GM23248 (cell line): ENCODE measurements around a stretch of chr1.

DNA sequence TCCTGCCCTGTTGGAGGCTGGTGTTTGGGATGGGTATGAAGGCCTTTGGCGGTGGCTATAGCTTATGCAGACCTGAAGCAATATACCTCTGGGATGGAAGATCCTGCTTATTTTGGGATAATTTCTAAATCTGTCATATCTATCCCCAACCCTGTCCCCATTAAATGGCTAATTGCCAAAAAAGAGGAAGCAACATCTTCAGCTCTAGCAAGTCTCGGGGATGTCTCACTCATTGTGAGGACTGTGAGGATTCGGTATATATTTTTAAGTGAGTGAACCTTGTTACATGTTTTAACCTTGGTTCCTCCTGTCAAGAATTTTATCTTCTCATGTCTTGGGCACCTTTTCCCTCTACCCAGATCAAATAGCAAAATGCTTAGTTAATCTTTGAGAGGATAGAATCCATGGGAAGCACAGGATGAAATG is 7.4 kb downstream of the ATP1A1 start:
- RAMPAGE, long total RNA, result no peak

DNA sequence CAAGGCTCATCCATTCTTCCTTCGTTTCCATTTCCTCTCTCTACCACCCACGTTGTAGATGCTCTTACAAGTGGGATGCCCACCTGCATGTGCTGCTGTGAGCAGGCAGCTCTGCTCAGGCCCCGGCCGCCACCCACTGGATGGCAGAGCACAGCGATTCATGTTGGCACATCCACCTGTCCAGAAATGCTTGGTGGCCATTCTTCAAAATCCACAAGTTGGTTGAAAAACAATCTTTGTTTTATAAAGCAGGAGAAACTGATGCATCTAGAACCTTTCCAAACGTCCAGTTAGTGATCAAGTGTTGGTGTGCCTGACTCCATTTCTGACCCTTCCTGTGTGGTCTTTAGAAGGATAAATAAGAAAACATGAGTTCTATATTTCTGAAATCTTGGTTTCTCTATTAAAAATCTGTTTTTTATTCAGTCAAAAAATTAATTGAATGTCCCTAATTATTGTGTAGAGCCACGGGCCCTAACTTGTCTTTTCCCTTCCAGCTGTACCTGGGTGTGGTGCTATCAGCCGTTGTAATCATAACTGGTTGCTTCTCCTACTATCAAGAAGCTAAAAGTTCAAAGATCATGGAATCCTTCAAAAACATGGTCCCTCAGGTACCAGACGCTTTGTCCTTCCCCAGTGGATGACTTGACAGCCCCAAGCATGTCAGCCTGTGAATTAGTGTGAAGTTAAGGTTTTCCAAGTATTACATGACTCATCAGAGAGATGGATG is 14.8 kb downstream of the ATP1A1 start:
- RAMPAGE, long total RNA, result no peak

GRCh38 chr1:116475005-116475848 is 95.6 kb downstream of the CD58 start:
- RAMPAGE, long total RNA, result no peak

- RAMPAGE, long total RNA, result no peak
Observed at GRCh38 chr1:116475849-116476327, 94.9 kb downstream of the CD58 start.

DNA sequence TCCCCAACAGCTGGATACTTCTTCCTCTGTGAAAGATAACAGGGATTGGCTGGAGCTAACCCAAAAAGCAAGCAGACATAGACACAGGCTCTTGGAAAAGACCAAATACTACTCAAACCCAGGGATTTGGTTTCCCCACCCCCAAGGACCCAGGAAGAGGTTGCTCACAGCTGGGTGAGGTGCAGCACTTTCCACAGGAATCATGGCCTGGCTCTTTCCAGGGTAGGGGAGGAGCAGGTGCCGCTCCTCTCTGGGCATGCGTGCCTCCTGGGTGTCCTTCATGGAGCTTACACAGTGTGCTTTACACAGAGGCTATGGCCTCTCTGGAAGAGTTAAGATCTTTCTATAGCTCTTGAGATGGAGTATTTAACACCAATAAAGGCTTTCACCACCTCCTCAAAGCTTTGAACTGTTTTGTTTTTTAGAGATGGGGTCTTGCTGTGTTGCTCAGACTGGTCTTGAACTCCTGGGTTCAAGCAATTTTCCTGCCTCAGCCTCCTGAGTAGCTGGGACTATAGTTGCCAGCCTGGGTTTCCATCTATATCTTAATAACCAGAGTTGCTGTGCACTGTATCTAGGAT is 88.3 kb downstream of the CD58 start:
- RAMPAGE, long total RNA, result no peak

DNA sequence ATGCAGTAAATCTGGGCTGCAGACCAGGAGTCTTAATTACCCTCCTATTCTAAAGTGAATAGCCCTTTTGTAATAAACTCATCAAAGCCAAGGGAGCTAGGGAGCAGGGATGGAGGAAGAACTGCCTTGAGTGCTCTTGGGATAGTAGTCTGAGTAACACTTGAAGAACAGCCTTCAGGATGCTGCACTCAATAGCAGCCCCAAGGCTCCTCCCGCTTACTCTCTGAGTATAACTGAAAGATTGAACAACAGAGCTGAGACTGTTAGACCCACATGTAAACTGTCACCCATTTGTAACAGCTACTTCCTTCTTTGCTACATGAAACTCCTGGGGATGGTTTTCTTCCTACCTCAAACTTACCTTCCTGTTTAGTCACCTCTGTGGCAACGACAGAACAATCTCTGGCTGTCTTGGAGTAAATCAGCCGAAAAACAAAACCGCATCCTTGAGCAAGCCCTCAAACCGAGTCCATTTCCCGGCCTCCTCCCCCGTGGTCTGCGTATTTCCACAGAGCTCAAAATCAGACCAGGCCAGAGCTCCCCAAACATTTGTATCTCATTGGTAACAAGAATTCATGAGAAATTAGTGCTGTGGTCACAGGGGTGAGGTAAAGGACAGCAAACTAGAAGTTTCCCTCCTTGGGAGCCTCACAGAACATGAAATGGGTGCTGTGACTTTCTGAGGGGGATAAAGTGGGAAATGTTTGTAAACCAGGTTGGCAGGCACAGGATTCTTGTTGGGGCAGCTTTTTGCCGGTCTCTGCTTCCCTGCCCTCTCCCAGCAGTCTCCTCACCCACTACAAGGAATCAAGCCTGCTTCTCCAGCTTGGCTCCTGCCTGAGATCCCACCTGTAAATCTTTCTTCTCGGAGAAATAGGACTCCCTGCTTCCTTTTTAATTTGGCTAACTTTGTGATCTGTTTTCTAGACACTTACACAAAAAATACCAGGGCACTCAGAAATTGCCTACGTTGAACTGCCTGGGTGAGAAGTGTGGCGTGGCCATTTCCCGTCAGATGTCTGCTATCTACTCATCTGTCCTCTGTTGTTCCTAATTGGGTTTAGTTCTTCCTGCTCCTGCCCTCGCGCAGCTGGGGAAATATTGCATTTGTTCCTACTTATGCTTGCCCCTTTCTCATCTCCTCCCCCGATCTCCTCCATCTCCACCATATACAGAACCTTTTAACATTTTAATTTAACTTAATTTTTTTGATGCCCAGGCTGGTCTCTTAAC is 55.6 kb downstream of the CD58 start:
- RAMPAGE, long total RNA, result no peak

DNA sequence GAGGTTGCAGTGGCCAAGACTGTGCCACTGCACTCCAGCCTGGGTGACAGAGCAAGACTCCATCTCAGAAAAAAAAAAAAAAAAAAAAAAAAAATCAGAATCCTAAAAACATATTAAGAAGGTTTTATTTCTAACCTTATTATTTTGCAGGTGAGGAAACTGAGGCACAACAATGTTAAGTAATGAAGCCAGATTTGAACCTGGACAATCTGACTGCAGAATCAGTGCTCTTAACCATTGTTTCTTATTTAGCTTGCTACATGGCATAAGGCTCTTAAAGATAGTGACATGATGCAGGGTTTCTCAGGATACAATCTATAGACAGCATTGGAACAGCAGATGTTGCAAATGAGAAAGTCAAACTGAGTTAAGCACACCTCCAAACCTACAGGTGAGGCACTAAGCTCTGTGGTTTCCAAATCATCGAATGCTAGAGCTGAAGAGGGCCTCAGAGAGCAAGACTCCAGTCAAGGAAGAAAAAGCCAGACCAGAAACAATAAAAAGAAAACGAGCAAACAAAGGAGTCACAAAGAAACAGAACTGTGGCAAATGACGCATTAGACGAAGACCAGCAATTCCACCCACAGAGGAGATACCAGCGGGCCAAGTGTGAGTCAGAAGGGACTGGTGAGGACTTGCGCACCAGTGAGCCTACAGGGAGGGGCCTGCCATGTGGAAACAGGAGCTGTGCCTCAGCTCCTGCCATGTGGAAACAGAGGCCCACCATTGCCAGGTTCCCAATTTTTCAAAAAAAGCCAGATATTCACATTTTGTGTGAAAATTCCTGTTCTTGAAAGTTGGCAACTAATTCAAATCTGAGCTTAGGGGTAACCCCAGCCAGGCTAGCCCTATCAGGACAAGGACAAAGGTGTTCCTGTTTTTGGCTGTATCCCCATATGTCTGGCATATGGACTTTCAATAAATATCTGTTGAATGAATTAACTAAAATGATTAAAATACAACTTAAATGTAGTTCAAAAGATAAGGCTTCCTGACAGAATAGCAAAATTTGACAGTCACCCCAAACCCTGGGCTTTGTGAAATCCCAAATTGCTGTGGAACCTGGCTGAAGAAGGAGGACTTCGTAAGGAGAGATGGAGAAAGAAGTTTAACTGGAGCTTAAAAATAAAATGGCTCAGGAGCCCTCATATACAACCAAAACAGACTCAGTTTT is 14.3 kb downstream of the CD58 start:
- RAMPAGE, long total RNA, result no peak

- RAMPAGE, long total RNA, result no peak
Observed at GRCh38 chr1:116710238-116710727, 42.8 kb upstream of the IGSF3 start.

DNA sequence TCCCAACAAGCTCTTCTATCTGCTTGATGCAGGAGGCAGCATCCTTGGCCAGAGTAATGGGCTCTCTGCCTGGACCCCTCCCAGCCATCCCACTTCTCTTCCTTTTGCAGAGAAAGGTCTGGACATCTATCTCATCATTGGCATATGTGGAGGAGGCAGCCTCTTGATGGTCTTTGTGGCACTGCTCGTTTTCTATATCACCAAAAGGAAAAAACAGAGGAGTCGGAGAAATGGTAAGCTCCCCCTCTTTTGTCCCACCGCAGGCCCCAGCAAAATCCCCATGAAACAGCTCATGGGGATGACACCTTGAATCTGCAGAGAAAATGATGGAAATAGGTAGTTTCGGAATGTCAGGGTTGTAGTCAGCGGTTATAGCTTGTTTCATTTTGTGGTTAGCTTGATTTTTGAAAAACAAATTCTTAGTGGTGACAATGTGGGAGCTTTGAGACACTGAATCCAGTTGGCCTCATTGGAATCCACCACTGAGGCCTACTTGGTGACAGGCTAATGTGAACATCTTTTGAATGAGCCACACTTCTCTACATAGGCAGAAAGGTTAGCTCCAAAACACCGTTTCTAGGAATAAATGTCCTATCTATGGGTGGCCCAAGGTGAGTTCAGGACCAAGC is 10.3 kb downstream of the CD2 start:
- RAMPAGE, long total RNA, result no peak

GRCh38 chr1:116824927-116825157 is 70.6 kb downstream of the CD2 start:
- RAMPAGE, long total RNA, result no peak

GRCh38 chr1:116825158-116826288 is 71.3 kb downstream of the CD2 start:
- RAMPAGE, long total RNA, result no peak

- RAMPAGE, long total RNA, result no peak
Observed at GRCh38 chr1:116853581-116854147, 56.1 kb upstream of the PTGFRN start.

DNA sequence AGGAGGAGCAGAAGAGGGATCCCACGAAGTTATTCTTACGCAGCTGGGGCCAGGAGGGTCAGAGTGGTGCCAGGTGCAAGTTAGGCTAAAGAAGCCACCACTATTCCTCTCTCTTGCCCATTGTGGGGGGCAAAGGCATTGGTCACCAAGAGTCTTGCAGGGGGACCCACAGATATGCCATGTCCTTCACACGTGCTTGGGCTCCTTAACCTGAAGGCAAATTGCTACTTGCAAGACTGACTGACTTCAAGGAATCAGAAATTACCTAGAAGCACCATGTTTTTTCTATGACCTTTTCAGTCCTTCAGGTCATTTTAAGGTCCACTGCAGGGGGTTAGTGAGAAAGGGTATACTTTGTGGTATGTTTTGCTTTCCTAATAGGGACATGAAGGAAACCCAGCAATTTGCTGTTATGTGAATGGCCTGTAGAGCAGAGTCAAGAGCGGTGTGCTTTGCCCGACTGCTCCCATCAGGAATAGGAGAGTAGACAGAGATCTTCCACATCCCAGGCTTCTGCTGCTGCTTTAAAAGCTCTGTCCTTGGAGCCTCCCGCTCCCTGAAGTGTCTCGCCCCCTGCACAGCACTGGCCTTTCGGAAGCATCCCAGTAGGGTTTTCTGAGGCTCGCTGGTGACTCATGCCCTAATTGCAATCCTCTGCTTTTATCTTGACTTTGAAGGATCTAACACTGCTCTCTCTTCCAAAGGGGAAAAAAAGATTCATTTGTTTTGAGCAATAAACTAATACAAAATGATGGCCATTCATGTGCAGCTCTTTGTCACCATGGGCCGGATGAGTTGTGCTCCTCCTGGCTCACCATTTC is 13.5 kb upstream of the CD101 start:
- RAMPAGE, long total RNA, result no peak

- RAMPAGE, long total RNA, result no peak
Observed at GRCh38 chr1:117088705-117089219, 28.6 kb downstream of the TTF2 start.

DNA sequence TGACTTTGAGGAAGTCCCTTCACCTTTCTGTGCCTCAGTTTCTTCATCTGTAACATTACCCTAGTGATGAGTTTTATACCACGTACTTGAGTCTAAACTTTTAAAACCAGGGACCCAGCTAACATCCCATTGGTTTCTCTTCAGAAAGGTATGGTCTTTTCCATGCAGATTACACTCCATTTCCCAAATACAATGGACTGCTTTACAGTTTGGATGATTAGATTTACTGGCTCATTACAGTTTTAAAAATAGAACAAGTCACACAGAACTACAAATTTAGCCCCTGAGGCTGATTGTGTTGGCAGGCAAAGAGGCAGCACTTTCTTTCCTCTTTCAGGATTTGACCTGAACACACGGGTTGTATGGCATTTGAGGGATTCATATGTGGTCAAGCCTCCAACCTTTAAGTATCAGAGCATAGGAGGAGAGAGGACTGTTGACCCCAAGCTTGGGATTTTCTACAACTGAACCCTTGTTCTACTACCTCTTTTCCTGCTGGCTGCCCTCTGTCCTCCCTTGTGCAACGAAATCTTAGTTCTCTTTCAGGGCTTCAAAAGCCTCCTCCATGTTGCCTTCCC is 21.8 kb upstream of the VTCN1 start:
- RAMPAGE, long total RNA, result no peak

GRCh38 chr1:117405379-117405994 is 38.2 kb downstream of the MAN1A2 start:
- RAMPAGE, long total RNA, result no peak

GRCh38 chr1:117599876-117600316 is 6.0 kb upstream of the TENT5C start:
- RAMPAGE, long total RNA, result no peak

GRCh38 chr1:117828030-117828727 is 101.2 kb downstream of the GDAP2 start:
- RAMPAGE, long total RNA, result no peak

DNA sequence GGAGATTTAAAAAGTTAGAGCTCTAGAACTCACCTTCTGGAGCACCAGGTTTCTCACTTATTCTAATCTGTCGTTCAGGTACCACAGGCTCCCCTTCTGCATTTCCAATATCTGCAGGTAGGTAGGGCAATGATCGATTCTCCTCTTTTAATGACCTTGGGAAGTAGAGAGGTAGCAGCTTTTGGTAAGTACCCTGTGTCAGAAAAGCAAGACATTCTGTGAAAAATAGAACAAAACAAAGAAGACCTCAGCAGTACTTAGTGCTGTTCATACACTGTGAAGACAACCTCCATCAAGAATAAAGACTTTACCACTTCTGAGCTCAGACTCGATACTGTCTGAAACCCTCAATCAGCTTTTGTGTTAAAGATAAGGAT is 30.4 kb downstream of the GDAP2 start:
- RAMPAGE, long total RNA, result no peak

DNA sequence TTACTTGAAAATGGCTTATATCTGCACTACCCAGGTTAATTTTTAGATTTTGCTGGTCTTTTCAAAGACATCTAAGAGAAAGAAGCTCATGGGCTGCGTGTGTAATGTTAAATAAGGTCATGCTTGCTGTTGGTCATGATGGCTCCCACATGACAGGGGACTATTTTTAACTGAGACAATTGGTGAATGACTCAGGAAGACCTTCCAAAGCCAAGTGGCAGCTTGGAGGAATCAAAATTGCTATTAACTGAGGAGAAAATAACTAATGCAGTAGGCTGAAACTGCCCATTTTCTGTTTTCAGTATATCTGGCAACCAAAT is 117.1 kb upstream of the SPAG17 start:
- RAMPAGE, long total RNA, result no peak